Measurements from ENCODE around the gene ADAMTS15.

GRCh38 chr11:128895451-128896059, 4.4 kb downstream of the KCNJ5 start:
- RRBS = 73% methylated on average over 5 of the region's 11 CpGs

DNA sequence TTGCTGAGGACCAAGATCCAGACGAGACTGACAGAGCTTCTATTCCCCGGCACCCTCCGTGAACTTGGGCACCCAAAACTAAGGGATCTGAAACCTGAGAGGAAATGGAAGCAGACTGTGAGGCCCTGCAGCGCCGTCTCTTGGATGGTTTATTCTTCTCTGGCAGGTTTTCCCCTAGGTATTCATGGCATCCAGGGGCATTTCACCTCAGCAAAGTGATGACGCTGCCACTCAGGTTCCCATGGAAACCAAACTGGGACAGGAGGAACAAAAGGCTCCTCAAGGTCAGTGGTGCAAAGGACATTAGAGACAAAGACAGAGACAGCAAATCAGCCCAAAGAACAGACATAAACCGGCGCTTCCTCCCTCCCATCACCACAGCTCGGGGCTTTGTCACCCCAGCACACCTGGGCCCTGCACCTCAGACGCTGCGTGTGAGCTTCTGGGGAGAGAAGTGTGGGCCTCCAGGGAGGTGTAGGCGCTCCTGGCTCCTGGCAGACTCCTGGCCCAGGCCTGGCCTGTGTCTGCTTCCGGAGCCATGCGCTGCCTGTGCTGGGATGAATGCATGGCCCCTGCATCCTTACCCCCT, 6.0 kb downstream of the TP53AIP1 start:
- RRBS = no CpG with 5 or more reads among the region's 14 CpGs

- RRBS = no CpG with 5 or more reads among the region's 11 CpGs
Observed at GRCh38 chr11:129173852-129174170, 18.3 kb downstream of the ARHGAP32 start.

- RRBS = no CpG with 5 or more reads among the region's 26 CpGs
Observed at GRCh38 chr11:129374879-129375322, 747 bp upstream of the BARX2 start.

DNA sequence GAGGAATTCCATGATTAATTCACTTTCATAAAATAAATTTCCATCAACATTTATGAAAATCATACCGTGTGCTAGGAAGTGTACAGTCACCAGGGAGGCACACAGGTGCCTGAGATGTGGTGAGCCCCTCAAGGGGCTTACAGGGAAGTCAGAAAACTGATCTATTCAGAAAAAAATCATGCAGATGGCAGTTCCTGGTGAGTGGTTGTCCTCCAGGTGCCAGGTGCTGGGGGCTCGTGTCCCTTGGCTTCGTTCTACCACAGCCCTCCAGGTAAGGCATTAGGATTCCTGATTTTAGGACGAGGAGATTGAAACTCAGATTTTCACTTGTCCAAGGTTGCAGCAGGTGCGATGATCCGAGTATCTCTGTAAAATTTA, 204.1 kb downstream of the BARX2 start:
- RRBS = no CpG with 5 or more reads among the region's 6 CpGs

DNA sequence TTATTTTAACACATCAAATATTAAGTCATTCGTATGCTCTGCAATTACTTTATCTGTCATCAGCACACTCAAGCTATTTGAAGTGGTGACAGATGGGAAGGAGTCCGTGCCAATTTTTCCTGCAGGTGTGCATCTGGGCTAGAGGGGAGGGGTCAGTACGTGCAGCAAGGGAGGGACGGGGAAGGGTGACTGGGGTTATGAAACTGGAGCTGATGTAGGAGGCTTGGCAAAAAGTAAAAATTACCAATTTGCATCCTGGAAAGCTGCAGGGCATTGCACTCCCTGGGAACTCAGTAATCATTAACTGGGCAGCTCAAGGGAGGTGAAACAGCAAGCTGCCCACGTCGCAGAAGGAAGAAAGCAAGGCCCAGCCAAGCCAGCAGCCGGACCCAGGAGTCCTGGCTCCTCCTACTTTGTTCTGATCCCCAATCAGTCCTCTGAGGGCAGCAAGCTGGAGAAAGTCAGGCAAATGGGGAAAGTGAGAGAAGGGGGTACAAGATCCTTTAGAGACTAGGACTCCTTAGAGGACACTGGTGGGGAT, 87.0 kb upstream of the TMEM45B start:
- RRBS = no CpG with 5 or more reads among the region's 7 CpGs

DNA sequence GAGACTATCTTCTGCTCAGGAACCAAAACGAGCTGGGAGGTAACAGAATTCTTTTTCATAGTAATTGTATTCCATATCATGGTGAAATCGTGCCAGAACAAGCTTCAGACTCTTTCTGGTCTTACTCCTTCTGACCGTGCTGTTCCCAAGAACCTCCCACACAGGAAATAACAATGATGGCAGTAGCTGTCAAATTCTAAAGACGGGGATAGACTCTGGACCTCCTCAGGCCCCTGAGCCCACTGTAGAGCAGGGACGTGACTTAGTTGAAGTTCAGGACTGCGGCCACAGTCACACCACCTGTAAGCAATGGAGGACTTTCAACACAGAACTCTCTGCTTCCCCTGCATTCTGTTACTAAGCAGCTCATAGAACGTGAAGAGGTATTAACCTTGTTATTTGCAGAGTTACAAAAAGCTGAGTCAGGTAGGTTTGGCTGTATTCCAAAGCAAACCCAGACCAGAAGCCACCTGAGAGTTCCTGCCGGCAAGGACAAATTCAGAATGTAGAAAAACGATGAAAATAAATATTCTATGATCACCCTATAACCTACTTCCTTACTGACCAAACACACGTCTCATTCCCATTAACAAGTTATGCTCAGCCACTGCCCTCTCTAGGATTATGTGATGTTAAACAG, 12.7 kb downstream of the TMEM45B start:
- RRBS = no CpG with 5 or more reads among the region's 10 CpGs

DNA sequence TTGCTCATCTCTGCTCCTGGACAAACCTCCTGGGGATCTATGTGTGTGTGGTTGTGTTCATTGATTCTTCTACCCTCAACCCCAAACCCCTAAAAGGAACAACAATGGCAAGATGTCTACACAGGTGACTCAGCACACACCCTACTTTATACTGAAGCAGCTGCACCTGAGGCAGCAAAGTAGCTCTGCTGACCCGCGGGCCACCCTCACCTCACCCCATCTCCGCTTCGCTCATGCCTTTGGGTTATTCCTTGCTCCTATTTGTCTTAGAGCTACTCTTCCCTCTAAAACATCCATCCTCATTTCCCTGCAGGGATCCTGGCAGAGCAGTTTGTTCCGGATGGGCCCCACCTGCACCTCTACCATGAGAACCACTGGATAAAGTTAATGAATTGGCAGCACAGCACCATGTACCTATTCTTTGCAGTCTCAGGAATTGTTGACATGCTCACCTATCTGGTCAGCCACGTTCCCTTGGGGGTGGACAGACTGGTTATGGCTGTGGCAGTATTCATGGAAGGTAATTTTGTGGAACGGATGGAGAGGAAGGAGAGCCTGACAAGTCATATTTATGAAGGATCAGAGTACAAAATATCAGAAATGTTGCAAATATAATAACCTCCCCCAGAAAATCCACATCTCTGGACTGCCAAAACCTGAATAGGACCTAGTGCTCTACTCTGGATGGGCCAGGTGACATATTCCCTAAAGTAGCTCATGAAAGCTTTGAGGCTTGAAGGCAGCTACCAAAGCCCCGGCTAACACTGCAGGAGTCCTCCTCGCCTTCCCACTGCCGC, 38.8 kb downstream of the TMEM45B start:
- RRBS = no CpG with 5 or more reads among the region's 10 CpGs

- RRBS = no CpG with 5 or more reads among the region's 7 CpGs
Observed at GRCh38 chr11:129973734-129974173, 28.9 kb downstream of the PRDM10 start.

- RRBS = 2% methylated on average over 40 of the region's 87 CpGs
Observed at GRCh38 chr11:130001931-130002673, 533 bp downstream of the PRDM10 start.

GRCh38 chr11:130109199-130109781, 39.6 kb downstream of the APLP2 start:
- RRBS = no CpG with 5 or more reads among the region's 2 CpGs

GRCh38 chr11:130123188-130124008, 36.2 kb upstream of the ST14 start:
- RRBS = 63% methylated on average over 2 of the region's 35 CpGs

DNA sequence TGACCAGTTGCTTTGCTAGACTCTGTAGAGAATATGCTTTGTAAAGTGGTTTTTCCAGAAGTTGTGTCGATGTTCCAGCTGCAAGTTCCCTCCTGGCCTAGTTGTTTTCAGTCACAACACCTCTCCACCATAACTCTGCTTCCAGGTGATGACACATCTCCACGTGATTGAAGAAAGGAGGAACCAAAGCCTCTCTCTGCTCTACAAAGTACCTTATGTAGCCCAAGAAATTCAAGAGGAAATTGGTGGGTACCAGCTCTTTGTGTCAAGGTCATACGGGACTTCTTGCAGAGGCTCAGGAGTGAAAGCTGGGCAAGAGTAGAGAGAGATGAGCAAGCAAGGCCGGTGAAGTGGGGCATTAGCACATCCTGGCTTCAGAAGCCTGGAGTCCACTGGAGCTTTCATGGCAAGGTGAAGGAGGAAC, 26.1 kb upstream of the ST14 start:
- RRBS = no CpG with 5 or more reads among the region's 4 CpGs

- RRBS = no CpG with 5 or more reads among the region's 9 CpGs
Observed at GRCh38 chr11:130141884-130142119, 17.8 kb upstream of the ST14 start.

DNA sequence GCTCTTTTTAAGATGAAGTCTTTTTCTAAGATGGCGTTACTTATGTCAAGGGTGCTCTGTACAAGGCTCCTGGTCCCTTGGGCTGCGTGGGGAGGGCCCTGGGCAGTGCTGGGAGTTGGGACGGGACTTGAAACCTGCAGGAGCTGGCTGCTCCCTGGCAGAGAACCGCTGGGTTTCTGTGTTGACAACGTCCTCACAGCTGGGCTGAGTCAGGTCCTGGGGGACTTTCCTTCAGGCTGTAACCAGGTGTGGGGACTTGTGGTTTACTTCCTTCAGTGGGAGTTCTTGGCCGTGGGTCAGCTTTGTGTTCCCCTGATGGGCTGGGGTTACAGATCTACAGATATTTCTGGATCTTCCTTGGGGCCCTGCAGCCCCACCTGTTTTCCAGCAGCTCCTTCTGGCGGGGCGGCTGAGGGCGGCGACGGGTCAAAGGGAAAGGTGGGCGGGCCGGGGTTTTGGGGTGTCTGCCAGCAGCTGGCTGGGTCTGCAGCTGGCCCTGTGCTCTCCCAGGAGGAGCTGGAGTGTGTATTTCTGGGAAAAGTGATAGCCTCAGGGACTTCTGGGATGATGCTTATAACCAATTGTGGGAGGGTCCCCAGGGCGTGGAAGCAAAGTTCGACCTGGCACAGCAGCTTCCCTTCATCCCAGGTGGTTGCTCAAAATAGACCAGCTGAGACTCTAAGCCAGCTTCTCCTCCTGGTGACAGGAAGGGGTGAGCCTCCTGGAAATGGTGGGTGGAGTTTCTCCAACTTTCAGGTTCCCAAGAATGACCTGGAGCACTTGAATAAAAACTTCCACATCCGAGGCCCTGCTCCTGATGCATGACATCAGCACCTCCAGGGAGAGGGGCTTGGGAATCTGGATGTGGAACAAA, 19.0 kb downstream of the ST14 start:
- RRBS = no CpG with 5 or more reads among the region's 16 CpGs

DNA sequence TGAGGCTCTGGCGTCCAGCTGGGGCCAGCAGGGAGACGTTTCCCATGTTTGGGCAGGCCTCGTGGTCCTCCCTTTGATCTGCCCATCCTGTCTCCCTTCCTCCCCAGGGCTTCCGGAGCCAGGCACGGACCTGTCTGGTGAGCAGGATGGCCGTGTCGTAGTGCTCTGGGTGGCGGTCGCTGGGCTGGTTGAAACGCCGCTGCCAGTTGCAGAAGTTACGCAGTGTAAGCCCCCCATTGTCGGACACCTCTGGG, 9.6 kb downstream of the ADAMTS8 start:
- RRBS = no CpG with 5 or more reads among the region's 13 CpGs

DNA sequence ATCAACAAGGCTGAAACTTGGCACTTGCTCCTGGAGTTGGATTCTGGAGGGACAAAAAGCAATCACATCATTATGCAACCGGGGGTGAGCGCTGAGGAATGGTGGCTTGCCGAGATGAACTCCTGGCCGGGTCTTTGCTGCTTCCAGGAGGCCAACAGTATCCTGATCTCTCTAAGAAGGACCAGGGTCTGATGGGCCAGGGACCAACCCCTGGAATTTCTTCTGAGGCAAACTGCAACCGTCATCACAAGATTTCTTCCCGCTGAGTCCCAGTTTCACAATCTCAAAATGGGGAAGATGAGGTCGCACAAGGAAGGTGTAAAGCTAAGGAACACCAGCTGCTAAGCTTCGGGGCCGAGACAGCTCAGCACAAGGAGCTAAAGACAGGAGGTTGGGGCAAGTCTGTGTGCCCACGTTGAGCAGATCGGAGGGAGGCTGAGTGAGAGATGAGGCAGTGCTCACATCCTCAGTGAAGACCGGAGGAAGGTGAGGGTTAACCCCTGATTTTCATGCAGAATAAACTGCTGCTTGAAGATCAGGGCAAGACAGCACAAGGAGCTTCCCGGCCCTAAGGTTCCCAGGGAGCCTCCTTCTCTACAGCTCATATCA, 7.5 kb downstream of the ADAMTS8 start:
- RRBS = 41% methylated on average over 6 of the region's 13 CpGs

DNA sequence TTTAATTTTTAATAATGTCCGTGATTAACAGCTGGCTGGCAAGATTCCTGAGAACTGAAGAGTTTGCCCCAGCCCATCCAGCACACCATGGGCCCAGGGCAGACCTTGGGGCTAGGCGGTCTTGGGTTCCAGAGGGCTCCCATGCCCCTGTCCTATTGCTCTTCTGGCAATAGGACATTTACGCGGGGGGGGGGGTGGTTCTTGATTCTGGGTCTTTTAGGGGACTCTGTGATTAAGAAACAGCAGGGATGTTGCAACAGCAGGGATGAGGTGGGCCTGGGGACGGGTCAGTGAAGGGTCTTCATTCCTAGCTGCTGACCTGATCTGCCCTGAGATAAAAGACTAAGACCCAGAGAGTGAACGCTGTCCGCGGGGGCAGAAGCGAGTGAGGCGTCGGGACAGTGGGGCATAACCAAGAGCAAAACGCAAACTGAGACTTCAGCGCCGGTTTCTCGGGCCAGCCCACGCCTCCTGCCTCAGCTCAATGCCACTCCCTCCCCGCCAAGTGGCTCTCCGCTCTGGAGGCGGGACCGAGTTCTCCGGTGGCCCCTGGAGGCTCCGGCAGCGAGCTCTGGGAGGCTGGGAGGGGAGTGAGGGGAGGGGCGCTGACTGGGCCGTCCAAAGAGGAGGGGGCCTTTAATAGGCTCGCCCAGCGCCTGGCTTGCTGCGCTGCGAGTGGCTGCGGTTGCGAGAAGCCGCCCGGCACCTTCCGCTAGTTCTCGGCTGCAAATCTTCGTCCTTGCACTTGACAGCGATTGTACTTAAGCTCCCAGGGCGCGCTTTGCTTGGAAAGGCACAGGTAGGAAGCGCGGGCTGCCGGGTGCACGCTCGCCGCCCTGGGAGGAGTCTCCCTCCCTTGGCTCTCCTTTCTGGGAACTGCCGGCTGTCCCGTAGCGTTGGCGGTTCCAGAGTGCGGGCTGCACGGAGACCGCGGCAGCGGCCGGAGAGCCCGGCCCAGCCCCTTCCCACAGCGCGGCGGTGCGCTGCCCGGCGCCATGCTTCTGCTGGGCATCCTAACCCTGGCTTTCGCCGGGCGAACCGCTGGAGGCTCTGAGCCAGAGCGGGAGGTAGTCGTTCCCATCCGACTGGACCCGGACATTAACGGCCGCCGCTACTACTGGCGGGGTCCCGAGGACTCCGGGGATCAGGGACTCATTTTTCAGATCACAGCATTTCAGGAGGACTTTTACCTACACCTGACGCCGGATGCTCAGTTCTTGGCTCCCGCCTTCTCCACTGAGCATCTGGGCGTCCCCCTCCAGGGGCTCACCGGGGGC, at the start of gene ADAMTS15:
Gene ADAMTS15, plus strand, starts transcription at position 667 of the 1,277 bp plus-strand sequence.
- RRBS = 2% methylated on average over 51 of the region's 81 CpGs

DNA sequence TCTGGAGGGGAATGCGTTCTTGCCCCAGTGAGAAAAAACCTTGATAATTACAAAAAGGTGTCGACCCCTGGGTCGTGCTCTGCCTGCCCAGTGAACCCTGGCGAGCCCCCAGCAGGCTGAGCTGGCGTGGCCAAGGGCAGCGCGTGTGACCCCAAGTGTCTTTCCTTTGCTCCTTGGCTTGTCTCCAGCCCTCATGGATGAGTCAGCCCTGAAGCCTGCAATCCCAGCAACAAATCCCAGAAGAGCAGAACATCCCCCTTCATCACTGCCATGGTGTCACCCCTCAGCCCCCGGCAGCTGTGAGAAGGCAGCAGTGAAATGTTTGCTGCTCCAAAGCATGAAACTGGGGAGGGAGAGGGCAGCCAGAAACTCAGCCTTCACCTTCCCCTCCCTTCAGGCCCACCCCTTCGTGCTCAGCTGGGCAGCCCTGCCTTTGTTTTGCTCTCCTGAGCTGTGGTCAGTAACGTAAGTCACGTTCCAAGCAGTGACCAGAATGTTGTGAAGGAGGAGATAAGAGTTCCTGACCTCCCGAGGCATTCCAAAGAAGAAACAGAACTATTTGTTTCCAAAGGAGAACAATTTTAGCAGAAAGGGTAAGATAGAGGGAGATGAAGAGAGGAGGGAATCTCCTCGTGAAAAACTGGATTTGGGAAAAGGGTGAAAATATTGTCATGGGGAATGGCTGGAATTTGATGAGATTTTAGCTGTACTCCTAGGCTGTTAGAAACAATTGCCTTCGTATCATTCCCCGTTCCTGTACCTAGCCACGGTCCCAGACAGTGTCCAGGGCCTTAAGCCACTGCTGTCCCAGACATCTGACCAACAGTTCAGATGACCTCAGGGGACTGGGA, 29.9 kb downstream of the ADAMTS15 start:
- RRBS = no CpG with 5 or more reads among the region's 16 CpGs

- RRBS = no CpG with 5 or more reads among the region's 6 CpGs
Observed at GRCh38 chr11:130510326-130510792, 61.9 kb downstream of the ADAMTS15 start.